RPMI7951 (cell line): ENCODE measurements around the gene TSPAN18.

DNA sequence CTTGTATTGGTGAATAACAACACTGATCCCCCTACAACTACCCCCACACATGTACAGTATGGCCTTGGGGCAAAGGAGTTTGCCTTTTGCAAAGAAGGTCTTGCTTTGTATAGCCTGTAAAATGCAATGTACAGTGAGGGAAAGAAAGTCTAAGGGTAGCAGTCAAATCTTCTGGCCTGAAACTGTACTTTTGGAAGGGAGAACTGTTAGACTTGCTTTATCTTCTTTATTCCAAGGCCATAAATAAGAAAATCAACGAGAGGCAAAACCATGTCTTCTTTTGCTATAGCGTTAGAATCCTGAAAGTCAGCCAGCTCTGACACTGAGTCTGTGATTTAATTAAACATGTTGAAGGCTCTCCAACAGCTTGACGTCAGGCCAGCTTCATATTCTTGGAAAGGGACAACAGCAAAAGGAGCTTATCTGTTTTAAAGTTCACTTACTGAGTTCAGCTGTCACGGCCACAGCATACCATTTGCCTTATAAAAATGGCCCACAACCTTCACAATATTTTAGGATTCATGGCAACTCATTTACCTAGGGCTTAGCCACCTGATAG, 131.1 kb upstream of the LDLRAD3 start:
- RAMPAGE, long total RNA = no peak

DNA sequence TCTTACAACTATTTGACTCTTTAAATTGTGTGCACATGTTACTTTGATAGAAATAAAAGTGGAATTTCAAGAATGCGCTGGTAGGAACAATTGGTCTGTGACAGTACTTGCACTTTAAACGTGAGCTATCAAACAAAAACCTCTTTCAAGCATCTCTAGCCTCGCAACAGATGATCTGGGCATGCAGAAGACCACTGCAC, 97.2 kb downstream of the COMMD9 start:
- RAMPAGE, long total RNA = no peak

DNA sequence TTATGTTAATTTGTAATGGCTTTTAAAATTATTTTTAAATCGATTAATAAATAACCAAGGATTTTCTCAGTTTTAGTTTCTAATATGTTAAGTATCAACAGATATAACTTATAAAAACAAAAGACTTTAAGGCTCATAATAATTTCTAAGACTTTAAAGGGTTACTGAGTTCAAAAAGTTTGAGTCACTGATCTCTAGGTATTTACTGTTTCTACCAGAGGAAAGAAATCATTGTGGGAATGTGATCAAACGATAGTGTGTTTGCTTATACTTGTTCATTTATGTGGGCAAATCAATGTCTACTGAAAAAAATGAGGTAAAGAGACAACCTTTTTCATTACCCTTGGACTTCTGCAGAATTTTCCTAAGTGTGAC, 65.3 kb downstream of the PRR5L start:
- RAMPAGE, long total RNA = no peak

DNA sequence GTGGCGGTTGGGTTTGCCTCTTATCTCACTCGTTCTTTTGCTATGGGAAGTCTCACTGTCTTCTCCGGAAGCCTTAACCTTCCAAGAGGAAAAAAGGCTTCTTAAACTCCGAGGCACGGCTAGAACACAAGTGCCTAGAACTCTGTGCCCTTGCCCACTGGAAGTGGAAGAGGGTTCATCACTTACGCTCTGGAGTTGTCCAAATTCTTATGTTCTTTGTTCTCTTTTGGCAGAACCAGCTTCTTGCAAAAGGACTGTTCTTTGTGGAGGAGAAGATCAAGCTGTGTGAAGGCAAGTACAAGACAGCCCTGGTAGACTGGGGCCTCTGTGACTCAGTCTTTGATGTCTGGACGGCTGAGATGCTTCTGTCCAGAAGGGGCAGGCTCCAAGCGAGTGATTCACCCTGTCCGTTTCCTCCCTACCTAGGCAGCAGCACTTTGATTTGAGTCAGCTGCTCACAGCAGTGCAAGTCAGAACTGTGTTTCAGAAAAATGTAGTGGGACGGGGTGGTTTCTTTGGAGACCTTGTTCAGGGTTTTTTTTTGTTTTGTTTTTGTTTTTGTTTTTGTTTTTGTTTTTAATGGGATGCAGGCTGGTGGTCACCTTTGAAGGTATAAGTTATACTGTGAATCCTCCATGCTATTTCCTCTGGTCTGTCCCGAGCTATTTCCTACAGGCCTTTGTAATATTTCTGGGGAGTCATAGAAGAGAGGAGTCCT, 78.3 kb downstream of the TRAF6 start:
- RAMPAGE, long total RNA = no peak

DNA sequence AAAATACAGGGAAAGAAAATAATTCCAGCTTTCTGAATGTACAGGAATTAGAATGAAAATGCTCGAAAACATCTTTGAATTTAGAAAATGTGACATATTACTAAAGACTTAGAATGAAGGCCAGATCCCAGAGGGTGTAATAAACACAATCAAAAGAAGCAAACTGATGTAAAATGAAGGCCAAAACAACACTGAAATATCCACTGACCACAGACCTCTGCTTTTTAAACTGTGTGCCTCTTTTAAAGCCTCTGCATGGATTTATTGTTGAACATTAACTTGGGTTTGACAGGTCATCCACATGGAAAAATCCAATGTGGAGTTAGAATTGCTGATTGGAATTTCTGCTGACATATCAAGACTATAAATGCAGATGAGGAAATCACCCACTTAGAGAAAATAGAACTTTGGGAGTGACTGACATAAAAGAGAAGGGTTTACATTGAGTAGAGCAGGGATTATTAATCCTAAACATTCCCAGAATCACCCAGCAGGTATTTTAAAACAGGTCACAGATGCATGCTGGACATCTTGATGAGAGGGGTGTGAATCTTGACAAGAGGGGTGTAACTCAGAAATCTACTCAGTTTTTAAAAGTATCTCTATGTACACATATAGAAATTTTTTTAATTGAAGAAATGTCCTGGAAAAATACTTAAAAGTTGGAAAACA, 853.9 kb upstream of the RAG2 start:
- RAMPAGE, long total RNA = no peak

- RAMPAGE, long total RNA = no peak
Observed at GRCh38 chr11:40293593-40294558, 1165.6 kb downstream of the LRRC4C start.

DNA sequence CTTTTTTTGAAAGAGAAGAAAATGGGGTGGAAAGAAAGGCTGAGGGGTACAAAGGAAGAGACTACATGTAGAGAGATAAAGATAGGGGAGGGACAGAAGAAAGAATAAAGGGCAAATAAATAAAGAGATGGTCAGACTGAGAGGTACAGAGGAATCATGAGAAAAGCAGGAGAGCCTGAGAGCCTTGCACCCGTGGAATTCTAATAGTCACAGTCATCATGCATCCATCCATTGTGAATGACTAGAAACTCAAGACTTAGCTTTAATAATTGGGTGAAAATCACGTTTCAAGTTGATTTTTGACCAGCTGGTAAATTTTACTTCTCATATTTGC, 245.7 kb upstream of the LRRC4C start:
- RAMPAGE, long total RNA = no peak

GRCh38 chr11:43357855-43358677, 654 bp upstream of the TTC17 start:
- RAMPAGE, long total RNA = no peak

DNA sequence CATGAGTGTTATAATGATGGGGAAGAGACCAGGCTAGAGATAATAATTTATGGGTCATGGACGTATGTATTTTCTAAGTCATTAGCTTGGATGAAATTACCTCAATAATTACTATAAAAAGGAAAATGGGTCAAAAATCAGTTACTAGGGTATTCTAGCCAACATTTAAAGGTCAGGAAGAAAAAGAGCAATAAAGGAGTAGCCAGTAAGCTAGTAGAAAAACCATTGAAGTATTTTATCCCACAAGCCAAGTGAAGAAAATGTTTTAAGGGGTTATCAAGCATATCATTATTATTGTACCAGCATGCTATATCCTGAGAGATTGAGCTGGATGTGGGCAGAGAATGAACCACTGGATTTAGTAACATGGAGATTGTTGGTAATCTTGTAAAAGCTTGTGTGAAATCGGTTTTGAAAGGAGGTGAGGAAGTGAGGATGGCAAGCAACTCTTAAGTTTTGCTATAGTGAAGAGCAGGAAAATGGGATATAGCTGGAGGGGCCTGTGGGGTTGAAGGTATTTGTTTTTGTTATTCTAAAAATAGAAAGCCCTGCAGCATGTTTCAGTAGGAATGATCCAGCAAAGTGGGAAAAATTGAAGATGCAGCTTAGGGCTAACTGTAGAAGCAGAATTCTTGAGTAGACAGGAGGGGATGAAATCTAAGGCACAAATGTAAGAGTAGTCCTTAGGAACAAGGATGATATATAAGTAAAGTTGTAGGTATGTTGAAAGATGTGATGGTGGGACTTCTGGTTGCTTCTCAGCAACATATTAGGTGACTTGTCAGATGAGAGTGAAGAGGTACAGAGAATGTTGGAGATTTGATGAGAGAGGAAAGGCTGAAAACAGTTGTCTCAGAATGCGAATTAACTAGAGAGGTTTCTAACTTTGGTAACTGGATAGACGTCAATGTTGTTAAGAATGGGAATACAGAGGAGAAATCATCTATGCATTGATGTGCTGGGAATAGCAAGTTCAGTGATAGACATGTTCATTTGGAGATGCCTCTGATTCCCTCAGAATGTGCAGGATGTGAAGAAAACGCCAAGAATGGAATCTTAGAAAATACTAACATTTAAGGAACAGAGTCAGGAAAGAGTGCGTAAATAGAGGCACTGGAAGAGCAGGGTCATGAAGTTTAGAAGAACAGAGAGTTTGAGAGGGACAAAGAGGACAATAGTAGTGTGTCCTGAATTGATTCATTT, 64.1 kb downstream of the TTC17 start:
- RAMPAGE, long total RNA = no peak

DNA sequence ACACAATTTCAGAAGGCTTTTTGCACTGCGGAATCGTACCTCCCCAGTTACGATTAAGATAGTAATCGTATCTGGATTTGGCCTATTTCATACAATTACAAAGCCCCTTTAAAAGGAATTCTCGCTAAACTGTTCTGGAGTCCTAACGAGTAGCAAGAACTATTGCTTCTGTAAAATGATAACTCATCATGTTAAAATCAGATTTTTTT, 835 bp downstream of the HSD17B12 start:
- RAMPAGE, long total RNA = no peak

DNA sequence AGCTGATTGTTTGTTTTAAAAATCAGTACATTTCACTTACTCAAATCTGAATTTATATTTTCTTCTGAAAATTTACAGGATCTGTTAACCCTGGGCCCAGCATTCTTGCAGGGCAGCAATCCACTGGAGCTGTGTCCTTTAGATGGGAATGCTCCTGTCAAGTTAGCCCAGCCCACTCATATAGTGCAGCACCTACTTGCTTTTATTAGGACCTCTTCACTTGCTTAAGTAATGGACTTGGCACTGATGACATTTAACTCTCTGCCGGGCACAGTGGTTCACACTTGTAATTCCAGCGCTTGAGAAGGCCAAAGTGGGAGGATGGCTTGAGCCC, 89.6 kb downstream of the HSD17B12 start:
- RAMPAGE, long total RNA = no peak

- RAMPAGE, long total RNA = no peak
Observed at GRCh38 chr11:43928193-43928639, 14.2 kb upstream of the C11orf96 start.

DNA sequence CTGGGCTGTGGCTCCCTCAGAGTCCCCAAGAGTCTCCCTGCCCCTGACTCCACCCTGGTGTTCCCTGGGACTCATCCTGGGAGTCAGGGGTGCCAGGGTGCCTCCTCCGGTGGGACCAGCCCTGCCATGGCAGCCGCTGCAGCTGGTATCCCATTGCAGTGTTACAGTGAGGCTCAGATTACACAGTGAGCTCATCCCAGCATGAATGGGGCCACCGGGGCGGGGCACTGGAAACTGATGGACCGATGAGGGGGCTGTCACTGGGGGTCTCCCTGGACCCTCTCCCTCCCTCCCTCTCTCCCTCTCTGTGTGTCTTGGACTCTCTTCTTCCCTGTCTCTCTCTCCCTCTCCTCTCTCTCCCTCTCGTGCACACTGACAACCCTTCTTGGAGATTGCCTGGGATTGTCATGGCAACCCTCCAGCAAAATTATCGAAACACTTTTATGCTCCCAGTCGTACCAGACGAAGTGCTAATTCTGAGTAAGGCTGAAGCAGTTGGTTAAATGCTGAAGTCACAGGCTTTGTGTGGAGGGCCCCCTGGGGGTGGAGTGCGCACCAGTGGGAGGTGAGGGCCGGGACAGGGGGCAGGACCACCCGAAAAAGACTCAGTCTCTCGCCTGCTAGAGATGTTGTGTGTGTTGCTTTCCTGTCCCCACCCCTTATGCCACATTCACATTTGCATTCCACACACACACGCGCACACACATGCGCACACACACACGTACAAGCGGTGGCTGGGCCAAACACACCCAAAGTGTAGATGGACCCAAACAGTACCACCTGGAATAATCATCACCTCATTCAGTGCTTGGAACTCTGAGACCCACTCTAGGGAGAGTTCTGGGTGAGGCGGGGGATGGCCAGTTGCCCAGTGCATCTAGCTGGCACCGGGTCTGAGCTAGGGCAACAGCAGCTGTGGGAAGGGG, 8.4 kb upstream of the C11orf96 start:
- RAMPAGE, long total RNA = no peak

GRCh38 chr11:44032719-44033393, 14.9 kb upstream of the ACCSL start:
- RAMPAGE, long total RNA = no peak

GRCh38 chr11:44566943-44567565, 1.6 kb downstream of the CD82 start:
- RAMPAGE, long total RNA = no peak

DNA sequence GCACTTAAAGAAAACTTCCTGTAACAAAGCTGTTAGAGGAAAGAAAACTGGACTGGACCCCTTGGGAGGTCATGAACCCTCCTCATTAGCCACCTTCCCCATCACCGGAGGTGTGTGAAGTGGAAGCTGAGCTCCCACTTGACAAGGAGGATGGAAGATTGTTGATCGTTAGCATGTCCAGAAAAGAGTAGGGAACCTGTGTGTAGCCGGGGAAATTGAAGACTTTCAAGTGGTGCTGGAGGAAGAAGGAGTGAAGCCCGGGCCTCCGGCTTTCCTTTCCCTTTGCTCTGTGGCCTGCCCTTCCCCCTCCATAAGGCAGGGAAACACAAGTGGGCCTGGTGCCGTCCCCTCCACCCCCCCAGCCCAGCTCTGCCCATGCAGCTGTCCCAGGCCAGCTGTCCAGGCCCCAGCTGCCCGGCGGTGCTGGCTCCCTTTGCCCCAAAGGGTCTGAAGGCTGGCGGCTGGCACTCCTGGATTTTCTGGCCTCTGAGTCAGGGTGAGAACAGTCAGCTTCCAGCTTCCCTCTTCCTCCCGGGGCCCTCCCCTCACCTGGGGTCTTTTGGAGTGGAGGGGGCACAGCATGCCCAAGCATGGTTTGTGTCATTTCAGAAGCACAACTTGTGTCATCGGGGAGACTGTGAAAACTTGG, 27.7 kb downstream of the CD82 start:
- RAMPAGE, long total RNA = no peak

DNA sequence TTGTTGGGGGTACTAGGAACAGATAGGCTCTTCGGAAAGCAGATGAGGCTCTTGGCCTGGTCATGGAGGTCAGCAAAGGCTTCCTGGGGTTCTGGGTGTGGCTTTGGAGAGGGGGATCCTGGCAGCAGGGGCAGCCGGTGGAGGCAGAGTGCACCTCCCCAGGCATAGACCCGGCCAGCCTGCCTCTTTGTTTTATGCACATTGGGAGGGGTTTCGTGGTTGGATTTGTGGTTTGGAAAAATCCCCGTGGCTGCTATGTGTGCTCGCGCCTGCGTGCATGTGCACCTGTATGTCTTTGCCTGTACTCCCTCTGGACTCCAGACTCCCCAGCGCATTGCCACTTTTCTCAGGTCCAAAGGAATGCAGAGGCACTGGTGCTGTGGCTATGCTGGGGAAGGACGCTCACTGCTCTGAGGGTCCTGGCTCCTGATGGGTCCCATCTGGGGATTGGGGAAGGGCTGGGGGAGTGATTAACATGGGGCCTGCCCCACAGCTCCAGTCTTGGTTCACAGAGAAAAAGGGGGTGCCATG, 31.5 kb downstream of the CD82 start:
- RAMPAGE, long total RNA = no peak

DNA sequence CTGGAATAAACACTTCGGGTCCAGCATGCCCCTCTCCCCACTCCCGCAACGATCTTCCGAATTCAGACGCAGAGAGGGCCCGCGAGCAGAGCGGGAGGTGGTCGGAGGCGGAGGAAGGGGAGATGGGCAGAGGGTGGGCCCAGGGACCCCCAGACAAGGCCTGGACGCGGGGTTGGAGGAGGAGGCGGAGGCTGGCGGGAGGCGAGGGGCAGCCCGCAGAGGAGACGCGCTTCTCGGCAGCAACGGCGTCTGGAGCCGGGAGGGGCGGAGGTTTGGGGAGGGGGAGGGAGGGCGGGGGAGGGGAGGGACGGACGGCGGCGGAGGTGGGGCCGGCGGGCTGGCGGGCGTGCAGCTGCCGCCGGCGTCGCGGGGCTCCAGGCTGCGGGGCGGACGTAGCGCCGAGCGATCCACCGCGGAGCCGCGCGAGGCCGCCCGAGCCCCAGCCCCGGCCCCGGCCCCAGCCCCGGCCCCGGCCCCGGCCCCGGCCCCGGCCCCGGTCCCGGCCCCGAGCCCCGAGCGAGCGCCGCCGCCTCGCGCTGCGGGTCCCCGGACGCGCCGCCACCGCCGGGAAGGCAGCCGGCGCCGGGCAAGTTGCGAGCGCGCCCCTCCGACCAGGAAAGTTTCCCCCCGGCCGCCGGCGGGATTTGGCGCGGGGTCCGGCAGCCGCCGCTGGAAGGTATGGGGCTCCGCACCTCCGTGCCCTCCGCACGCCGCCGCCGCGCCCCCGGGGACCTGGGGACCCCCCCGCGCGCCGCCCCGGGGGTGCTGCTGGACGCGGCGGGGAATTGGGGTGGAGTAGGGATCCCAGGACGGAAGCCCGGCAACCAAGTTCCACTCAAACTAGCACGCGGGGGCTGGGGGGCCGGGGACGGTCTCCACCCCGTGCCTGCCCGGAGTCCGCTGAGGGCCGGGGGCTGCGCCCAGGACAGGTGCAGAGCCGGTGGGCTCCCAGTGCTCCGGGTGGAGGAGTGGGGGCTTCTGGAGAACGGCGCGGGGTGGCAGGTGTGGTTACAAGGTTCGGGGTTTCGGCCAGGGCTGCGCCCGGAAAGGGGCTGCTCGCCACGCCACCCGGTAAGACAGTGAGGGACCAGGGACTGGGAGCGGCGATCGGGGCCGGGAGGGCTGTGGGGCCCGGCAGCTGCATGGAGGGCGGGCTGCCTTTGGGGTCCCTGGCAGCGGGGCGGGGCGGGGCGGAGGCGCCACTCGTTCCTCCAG, at the start of gene TSPAN18:
Gene TSPAN18, plus strand, starts transcription at position 351 of the 1,215 bp plus-strand sequence.
- RAMPAGE, long total RNA = no peak

DNA sequence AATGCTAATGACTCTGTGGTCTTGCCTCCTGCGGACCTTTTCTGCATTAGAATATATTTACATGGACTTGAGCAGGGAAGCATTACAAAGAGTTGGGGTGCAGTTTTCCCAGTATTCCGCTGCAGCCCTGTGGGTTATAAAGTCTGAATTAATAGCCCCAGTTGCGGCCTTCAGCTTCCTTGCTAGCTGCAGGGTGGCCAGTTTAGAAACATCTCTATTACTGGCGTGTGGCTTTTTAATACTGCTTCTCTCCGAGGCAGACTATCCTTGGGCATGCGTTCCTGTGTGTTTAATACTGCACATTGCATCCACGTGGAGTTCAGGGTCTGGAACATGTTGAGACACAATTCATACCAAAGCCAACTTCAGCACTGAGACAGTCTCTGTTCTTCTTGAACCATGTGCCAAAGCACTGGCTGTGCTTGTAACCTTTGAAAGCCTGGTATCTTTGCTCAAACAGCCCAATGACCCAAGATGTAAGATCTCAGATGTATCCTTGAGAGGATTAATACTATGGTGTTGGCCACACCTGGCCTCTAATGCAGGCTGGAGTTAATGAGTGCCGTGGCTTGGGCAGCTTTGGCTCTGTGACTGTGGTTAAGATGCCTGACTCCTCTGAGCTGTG, 27.5 kb downstream of the TSPAN18 start:
- RAMPAGE, long total RNA = no peak

DNA sequence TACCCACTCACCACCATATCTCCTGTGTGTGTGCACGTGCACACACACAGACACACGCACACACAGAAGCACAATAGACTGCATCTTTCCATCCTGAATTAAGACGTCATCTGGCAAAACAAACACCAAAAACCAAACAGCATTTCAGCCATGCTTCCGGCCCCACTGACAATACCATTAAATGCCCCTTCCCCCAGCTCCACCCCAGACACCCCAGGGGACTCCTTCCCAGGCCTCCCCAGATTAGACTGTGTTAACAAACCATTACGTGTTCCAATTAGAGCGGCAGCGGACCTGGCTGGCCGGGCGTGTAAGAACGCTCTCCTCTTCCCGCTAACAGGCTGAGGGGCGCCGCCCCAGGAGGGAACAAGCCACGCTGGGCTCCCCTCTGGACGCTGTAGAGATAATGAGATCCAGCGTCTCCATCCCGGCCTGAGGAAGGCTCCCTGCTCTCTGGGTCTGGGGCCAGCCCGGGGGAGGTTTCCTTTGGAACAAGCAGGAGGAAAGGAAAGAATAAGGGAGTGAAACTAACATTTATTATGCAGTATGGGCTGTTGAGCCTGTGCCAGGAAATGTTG, 72.6 kb downstream of the TP53I11 start:
- RAMPAGE, long total RNA = no peak